T47D (cell line): ENCODE results near the gene MARCHF3.

- RRBS, result no CpG with 5 or more reads among the region's 4 CpGs
Measured at GRCh38 chr5:119357188-119357621, 1.4 kb downstream of the TNFAIP8 start.

DNA sequence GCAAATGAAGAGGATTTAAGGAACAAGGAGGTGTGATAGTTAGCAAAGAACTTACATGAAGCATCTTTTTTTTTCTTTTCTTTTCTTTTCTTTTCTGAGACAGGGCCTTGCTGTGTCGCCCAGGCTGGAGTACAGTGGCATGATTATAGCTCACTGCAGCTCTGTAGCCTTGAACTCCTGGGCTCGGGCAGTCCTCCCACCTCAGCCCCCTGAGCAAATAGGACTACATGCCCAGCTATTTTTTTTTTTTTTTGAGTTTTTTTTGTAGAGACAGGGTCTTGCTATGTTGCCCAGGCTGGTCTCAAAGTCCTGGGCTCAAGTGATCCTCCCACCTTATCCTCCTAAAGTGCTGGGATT, 32.7 kb downstream of the TNFAIP8 start:
- RRBS, result no CpG with 5 or more reads among the region's 2 CpGs

GRCh38 chr5:119705914-119706470, 76.6 kb downstream of the FAM170A start:
- RRBS, result no CpG with 5 or more reads among the region's 11 CpGs

- RRBS, result no CpG with 5 or more reads among the region's 9 CpGs
Measured at GRCh38 chr5:122311031-122311394, 1.0 kb upstream of the SNCAIP start.

GRCh38 chr5:122323204-122323724, 11.2 kb downstream of the SNCAIP start:
- RRBS, result no CpG with 5 or more reads among the region's 7 CpGs

DNA sequence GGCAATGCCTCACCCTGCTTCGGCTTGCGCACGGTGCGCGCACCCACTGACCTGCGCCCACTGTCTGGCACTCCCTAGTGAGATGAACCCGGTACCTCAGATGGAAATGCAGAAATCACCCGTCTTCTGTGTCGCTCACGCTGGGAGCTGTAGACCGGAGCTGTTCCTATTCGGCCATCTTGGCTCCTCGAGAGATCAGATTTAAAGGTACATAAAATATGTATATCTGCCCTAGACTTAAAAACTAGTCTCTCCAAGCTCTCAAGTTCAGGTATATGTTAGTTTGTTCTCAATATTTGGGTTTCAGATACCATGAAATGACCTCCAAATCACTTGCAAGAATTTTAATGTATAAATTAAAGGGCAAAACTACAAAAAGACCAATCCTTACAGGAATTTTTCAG, 71.3 kb downstream of the SNCAIP start:
- RRBS, result no CpG with 5 or more reads among the region's 13 CpGs

GRCh38 chr5:122475626-122476066, 163.6 kb downstream of the SNCAIP start:
- RRBS, result no CpG with 5 or more reads among the region's 9 CpGs

DNA sequence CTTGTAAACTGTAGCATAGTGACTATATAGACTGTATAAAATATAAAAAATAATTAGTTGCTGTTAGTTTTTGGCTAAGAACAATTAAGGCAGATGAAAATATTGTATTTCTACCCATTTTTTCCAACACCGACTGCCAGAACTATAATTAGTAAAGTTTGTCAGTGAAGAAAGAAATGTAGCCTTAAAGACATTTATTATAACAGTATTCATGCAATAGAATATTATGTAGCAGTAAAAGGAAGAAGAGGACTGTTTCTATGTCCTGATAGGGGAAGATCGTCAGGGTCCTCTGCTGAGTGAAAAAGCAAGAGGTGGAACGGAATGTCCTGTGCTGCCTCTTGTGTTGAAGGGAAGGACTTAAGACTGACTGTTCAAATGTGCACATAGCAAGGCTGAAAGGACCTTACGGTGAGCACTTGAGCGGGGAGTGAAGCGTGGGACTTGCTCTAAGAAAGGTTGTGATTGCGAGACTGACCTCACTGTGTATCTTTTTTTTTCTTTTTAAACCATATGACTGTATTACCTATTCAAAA, 63.2 kb downstream of the SNX24 start:
- RRBS, result no CpG with 5 or more reads among the region's 7 CpGs

DNA sequence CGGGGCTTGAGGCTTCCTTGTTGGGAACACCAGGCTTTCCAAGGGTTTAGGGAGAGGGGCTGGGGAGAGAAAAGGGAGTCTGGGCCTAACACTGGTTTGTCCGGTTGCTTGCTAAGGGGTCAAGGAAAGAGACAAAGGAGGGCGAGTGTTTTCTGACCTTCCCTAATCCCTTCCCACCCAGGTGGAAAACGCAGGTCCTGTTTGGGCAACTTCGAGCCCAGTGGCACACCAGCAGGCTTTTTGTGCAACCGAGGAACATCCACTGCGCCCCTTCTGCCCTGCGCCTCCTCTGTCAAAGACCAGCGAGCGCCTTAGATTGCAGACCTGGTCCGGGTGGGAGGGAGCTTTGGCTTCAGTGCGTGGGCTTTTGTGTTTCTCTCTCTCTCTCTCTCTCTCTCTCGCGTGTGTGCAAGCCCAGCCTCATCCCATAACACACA, 5.0 kb downstream of the PRDM6 start:
- RRBS, result 78% methylated on average over 2 of the region's 14 CpGs

DNA sequence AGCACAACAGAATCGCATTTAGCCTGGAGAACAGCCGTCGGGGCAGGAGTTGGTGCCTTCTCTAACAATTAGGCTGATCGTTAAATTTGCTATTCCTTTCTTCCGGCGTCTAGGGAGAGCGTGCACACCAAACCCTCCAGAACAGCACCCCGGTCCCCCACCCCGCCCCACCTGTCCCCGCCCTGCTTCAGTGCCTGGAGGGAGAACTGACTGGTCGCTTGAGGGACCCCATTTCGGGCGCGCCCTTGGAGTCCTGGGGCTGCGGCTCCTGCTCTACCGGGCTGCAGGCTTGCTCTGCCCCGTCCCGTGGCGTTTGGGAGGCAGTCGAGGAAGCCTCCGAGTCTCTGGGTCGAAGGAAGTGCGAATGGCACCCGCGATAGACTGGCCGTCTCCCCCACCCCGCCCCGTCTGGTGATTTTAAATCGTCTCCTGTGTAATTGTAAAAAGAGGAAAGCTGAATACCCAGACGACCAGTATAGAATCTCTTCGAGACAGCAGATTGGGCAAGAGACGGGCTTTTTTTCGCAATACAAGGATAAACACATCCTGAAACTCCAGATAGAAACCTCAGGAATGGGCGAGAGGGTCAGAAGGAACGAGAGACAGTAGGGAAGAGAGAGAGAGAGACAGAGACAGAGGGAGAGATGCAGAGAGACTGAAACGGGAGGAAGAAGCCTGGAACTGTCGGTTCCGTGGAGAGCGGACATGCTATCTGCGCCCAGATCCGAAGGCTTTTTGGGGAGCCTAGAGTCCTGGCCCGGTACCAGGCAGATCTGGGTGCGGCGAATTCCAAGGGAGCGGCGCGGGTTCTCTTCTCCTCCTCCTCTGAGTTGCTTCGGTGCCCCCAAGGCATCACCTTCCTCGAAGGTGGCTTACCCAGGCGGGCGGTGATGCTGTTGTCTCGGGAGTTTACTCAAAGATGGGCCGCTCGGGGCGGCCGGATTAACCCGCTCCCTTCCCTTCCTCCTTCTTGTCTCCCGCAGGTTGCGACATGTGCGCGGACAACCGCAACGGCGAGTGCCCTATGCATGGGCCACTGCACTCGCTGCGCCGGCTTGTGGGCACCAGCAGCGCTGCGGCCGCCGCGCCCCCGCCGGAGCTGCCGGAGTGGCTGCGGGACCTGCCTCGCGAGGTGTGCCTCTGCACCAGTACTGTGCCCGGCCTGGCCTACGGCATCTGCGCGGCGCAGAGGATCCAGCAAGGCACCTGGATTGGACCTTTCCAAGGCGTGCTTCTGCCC, 10.1 kb downstream of the PRDM6 start:
- RRBS, result 17% methylated on average over 20 of the region's 84 CpGs

DNA sequence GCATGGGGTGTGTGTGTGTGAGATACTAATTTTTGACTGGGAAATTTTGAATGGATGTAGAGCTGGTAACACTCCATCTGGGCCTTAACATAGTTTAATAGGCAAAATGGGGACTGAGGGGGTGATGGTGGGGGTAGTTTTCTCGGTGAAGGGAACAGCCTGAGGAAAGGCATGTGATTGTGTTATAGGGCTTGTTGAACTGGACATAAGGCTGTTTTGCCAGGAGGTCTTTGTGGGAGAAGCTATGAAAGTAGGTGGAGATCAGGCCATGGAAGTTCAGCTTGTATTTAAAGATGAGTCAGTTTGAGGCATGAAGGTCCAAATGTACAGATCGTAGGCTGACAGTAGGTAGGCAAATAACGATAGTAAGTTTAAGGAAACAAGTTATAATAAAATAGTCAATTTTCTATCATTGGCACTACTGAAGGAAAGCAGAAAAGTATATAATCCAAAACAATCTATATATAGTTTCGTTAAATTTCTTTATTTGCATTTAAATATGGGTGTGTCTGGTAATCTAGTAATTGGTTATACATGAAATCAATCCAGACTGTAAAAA, 2.7 kb downstream of the CSNK1G3 start:
- RRBS, result no CpG with 5 or more reads among the region's 4 CpGs

DNA sequence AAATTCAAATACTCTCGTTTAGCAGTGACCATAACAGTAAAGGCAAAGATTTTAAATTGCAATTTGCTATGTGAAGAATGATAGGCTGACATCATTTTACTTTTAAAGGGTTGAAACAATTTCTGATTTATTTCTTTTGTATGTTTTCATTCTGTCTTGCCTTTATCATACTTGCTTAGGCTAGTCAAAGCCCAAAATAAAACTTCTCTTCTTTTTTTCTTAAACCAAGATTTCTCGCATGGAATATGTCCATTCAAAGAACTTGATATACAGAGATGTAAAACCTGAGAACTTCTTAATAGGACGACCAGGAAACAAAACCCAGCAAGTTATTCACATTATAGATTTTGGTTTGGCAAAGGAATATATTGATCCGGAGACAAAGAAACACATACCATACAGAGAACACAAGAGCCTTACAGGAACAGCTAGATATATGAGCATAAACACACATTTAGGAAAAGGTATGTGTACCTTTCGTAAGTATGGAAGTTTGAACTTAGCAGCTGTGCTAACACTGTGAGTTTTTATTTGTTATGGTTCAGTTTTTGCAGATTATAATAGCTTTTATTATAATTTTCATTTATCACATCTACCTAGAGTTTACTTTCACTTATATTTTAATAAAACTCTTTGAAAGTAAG, 63.6 kb downstream of the CSNK1G3 start:
- RRBS, result no CpG with 5 or more reads among the region's 5 CpGs

GRCh38 chr5:123875461-123875797, 363.5 kb downstream of the CSNK1G3 start:
- RRBS, result no CpG with 5 or more reads among the region's 3 CpGs

DNA sequence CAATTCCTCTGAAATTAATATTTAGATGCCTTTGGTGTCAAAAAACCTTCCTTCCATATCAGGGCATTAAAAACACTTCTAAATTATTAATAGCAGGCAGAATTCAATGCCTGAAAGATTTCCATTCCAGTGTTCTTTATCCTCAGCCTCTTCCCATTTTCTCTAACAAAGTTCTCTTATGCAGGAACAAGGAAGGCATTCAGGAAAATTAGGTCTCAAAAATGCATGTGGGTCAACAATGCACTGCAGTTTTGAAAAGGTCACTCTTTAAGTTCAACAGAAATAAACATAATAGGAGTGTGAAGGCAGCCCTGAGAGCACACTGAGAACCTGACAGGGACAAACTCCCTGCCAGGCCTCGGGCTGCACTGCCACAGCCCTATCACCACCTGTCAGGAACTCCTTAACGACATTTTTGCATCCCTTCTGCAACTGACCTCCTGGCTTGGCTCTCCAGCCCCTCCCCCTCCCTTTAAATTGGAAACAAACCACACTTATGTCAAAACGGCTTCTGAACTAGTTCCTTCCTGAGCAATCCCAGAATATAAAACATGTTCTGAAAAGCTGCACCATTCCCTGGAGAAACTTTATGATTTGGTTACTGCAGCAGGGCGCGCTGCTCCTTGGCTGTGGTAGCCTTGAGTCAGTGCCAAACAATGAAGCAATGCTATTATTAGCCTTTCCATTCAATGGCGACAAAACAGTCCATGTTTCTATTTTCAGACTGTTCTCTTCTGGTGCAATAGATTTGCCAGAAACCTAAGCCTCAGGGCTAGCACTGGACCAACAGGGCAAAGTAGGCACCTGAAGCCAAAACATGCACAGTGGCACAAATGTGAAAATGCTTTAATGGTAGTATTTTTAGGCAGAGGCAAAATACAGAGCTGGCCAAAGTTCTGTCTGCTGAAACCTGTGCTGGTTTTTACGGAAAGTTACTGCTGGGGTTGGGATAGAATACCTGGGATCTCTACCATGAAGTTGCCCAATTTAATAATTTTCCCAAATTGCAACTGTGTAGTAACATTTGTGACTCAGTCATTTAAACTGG, 160.1 kb upstream of the ZNF608 start:
- RRBS, result no CpG with 5 or more reads among the region's 7 CpGs

- RRBS, result no CpG with 5 or more reads among the region's 4 CpGs
Measured at GRCh38 chr5:126364445-126364821, 58.8 kb upstream of the GRAMD2B start.

DNA sequence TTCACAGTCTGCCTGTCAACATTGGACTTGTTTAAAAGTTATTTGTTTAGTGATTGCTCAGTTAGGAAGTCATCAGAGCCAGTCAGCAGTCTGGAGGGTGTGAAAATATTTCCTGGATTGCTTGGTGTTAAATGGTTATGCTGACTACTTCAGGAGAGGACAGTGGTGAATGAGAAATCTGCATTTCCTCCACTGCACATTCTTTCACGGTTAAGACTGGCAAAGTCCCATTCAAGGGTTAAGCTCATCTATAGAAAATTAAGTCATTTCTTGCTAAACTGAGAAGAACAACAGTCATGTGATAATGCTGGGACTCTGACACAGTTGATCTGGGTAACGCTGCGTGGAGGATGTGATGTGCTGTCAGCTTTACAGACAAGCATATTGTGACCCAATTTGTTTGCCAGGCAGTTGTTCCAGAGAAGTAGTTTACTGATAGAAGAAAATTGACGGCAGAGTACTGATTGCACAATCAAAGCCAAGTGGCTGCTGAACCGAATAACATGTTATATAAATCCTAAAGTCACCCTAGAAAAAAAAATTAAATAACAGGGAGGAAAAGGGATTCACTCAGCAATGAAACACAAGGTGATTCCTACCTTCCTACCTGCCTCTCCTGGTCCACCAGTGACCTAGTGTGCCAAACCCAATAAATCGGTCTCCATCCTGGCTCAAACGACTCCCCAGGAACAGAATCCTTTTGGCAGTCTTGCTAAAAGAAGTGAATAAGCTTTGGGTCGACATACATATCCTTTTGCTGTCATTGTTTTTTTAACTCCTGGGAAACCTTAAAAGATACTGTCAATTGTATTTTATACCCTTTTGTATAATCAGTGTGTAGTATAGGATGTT, 80.6 kb downstream of the GRAMD2B start:
- RRBS, result no CpG with 5 or more reads among the region's 8 CpGs

- RRBS, result no CpG with 5 or more reads among the region's 13 CpGs
Measured at GRCh38 chr5:127028510-127029419, 1.6 kb downstream of the MARCHF3 start.

GRCh38 chr5:127029839-127030495, 391 bp downstream of the MARCHF3 start:
- RRBS, result under 1% methylated on average over 24 of the region's 73 CpGs

GRCh38 chr5:127030496-127031405, at the start of gene MARCHF3:
TSS of gene MARCHF3 (minus strand) at chr5:127030558.
- RRBS, result 10% methylated on average over 32 of the region's 94 CpGs